Cardiac fibroblast (primary cell): ENCODE measurements around the genes FAM3A and CMC4.

- RRBS = 1% methylated on average over 38 of the region's 104 CpGs
Observed at GRCh38 chrX:154370523-154371406, 3.7 kb downstream of the FLNA start.

GRCh38 chrX:154372372-154373068 is 1.9 kb downstream of the FLNA start:
- RRBS = no CpG with 5 or more reads among the region's 8 CpGs

DNA sequence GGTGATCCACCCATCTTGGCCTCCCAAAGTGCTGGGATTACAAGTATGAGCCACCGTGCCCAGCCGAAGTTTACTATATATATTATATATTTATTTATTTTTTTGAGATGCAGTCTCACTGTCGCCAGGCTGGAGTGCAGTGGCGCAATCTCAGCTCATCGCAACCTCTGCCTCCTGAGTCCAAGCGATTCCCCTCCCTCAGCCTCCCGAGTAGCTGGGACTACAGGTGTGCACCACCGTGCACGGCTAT is 3.1 kb downstream of the EMD start:
- RRBS = no CpG with 5 or more reads among the region's 9 CpGs

DNA sequence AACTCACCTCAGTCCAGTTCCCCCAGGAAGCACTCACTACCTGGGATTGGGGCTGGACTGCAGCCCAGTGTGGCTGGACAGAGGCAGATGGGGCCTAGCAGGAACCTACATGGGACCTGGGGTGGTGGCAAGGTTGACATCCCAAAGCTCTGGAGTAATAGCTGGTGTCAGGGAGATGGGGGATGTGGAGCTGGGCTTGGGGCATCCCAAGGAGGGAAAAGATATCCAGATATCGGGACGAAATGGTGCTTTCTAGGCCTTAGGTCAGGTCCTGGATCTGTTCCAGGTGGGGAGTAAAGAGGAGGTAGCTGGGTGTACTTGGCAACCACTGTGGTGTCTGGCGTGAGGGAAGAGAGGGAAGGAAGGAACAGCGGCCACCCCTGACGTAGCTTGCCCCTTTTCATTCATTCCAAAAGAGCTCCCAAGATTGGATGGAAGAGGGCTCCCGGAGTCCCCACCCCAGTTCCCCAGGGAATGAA is 4.4 kb downstream of the EMD start:
- RRBS = no CpG with 5 or more reads among the region's 6 CpGs

- RRBS = under 1% methylated on average over 13 of the region's 46 CpGs
Observed at GRCh38 chrX:154437328-154437804, 412 bp downstream of the GDI1 start.

DNA sequence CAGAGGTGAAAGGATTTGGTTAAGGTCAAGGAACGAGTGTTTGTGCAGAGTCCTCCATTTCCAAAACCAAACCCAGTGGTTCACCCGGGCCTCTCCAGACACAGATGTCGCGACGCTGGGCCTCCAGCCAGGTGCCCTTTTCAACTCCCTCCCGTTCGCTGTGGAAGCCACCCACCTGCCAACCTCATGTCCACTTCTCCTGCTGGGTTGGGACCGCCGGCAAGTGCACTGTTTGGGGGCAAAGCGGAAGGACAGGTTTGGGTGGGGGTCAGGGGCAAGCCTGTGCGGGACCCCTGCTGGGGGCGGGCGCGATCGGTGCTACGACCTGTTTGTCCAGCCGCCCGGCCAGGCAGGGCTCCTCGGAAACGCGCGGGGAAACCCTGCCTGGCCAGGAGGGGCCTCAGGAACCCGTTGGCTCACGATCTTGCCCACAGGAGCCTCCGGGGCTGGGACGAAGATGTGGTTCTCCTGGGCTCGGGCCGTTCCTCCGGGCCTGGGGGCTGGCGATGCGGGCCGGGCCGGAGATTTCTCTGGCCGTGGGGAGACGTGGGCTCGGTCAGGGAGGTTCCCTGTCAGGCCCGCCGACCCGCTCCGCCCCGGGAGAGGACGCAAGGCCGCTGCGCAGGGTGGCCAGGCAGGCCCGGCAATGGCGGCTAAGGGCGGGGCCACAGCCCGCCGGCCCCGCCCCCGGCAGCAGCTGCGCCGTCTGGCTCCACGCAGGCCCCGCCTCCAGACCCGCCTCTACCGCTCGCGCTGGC is at the start of gene FAM3A:
Gene FAM3A (minus strand): TSS at position 648 of the 758 bp plus-strand sequence.
- RRBS = under 1% methylated on average over 19 of the region's 59 CpGs

GRCh38 chrX:154525428-154526016 is 9.5 kb upstream of the FAM3A start:
- RRBS = no CpG with 5 or more reads among the region's 11 CpGs

- RRBS = no CpG with 5 or more reads among the region's 18 CpGs
Observed at GRCh38 chrX:154541011-154541635, 5.5 kb downstream of the G6PD start.

DNA sequence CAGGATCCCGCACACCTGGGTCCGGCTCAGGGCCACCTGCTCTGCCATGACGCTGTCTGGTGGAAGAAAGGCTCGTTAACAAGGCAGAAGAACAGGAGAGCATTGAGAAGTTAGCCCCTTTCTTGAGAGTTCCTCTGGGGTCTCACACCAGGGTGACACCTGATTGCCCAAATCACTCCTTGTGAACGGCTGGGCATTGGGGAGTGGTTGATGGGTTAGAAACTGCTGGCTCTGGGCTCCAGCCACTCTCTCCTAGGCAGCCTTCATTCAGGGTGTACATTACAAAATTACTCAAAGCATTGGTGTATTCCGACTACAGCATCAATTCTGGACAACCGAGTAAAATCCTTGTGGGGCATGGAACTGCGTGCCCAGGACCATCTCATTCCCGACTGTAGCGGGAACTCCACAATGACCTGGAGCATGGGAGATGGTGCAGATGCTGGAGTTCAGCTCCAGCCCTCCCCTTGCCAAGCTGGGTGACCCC is 495 bp downstream of the G6PD start:
- RRBS = no CpG with 5 or more reads among the region's 10 CpGs

DNA sequence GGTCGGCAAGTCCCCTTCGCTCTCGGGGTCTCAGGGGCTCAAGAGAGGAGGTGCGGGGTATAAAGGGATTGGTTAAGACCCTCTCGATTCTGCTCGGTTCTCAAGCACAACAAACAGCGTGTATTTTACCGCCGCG is 183 bp downstream of the G6PD start:
- RRBS = no CpG with 5 or more reads among the region's 10 CpGs

GRCh38 chrX:154751703-154752309 is 929 bp upstream of the GAB3 start:
- RRBS = no CpG with 5 or more reads among the region's 10 CpGs

DNA sequence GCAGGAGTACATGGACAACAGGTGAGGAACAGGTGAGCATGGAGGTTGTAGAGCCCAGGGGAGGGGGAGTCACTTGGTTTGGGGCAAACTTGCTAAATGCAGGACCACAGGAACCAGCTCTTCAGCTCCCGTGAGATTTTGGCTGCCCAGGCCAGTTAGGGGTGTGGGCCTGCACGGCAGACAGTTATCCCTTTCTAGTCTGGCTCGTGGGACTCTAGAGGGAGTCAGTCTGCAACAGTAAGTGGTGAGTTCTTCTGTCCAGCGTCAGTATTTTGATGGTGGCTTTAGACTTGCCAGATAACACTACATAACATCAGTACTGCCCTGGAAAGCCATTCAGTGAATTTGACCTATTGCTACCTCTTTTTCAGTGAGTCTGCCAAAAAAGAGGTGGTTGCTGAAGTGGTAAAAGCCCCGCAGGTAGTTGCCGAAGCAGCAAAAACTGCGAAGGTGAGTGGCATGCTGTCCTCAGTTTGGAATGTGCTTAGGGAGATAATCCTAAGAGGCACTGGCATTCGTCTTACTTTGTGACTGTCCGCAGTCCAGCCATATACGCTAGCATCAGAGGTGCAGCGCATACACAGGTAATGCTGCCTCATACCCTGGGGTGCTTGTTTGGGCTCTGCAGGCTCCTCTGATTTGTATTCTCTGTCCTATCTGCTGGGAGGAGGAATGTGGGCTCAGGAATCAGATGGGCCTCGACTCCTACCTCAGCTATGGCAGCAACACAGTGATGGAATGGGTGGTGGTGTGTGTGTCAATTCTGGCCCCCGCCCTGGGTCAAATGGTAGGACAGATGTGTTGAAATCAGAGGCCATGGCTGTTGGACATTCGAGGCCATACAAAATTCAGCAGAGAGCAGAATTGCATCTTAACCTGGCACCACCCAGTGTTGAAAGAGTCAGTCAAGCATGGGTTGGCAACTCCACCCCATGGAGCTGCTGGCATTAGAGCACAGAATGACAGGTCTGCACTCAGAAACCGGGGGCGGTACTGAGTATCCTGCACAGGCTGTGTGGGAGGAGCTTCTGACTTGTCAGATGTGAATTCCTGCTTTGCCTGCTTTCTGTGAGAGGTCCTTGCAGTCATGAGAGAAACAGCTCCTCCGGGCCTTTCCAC is 12.5 kb downstream of the DKC1 start:
- RRBS = no CpG with 5 or more reads among the region's 17 CpGs

DNA sequence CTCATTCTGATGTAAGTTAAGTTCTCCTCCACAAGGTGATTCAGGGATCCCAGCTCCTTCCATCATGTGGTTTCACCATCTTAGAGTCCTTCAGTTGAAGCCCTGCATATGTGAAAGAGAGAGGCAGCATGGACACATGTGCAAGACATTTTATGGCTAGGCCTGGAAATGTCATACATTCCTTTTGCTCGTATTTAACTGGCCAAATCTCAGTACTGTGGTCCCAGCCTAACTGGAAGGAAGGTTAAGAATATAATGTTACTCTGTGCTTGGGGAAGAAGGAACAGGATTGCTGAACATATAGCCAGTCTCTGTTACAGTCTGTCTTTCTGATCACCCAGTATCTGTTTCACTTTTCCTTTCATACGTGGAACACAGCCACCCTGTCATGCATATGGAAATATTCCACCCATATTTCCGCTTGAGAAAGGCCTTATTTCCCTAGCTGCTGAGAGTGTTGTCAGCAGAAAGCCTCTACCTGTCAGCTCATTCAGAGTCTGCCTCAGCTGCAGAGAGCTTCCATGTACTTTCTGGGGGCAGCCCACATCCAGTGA is 7.0 kb downstream of the SMIM9 start:
- RRBS = no CpG with 5 or more reads among the region's 3 CpGs

GRCh38 chrX:154929892-154930275 is 43.7 kb downstream of the F8A1 start:
- RRBS = no CpG with 5 or more reads among the region's 2 CpGs

GRCh38 chrX:155006965-155007327 is 15.6 kb downstream of the F8 start:
- RRBS = no CpG with 5 or more reads among the region's 7 CpGs

DNA sequence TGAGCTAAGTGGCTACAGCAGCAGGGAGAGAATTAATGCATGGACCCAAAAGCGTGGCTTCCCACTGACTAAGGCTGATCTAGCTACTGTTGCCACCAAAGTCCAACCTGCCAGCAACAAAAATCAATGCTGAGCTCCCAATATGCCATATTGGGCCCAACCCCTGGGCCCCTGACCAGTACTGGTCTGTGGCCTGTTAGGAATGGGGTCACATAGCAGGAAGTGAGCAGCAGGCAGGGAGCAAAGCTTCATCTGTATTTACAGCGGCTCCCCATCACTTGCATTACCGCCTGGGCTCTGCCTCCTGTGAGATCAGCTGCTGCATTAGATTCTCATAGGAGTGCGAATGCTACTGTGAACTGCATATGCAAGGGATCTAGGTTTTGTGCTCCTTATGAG is 15.2 kb downstream of the F8 start:
- RRBS = no CpG with 5 or more reads among the region's 4 CpGs

DNA sequence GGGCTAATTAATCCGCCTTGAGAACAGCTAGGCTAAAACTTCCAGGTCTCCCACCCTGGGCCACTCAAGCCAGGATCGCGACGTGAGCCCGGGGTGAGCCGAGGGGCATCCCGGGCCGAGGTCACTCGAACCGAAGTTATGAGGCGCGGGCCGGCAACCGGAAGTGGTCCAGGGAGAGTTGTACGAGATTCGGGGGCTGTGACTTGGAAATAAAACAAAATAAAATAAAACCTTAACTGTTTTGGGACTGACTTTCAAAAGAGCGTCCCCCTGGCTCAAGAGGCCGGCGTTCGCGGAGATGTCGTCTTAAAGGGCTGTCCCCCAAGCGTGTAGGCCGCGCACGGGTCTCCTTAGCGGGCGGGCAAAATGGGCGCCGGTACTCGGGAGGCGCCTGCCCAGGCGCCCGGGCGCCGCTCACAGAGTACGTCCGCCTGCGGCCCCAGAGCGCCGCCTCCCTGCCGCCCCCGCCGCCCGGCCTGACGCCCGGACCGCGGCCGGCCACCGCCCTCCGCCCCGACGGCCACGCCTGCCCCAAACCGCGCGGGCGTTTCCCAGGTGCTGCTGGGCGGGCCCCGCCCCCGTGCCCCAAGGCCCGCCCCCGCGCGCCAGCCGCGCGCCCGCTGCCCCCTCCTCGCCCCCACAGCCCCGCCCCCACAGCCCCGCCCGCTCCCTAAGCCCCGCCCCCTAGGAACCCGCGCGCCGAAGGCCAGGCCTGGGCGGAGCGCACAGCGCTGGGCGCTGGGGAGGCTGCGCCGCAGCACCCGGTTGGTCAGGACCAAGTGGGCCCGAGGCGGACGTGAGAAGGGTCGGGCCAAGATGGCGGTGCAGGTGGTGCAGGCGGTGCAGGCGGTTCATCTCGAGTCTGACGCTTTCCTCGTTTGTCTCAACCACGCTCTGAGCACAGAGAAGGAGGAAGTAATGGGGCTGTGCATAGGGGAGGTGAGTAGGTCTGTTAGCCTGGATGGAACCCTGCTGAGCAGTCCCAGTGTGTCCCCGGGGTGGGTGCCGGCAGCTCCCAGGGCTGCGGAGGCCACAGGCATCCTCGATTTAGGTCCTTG is at the start of gene CMC4:
Gene CMC4 (minus strand): TSS at position 425 of the 1,058 bp plus-strand sequence.
- RRBS = 2% methylated on average over 29 of the region's 101 CpGs

- RRBS = 2% methylated on average over 5 of the region's 22 CpGs
Observed at GRCh38 chrX:155071770-155072296, 525 bp downstream of the BRCC3 start.

DNA sequence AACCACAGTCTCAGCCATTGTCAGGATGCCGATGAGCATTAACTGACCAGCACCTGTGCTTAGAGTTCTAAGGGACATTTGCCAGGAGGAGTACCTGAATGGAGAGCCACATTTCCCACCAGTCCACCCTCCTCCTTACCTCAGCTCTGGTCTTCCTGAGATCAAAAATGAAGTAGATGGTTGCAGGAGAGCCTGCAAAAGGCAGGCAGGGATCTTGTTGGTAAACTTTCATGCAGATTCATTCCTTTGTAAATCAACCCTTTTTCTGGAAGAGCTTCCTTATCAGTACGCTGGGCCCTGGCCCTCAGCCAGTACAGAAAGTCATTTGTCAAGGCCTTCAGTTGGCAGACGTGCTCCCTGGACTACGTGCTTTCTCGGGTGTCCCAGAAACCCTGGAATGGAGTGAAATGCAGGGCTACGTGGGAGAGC is 68.7 kb upstream of the VBP1 start:
- RRBS = no CpG with 5 or more reads among the region's 6 CpGs